Diencephalon (tissue), 2 donors: ENCODE measurements around a stretch of chr2.

DNA sequence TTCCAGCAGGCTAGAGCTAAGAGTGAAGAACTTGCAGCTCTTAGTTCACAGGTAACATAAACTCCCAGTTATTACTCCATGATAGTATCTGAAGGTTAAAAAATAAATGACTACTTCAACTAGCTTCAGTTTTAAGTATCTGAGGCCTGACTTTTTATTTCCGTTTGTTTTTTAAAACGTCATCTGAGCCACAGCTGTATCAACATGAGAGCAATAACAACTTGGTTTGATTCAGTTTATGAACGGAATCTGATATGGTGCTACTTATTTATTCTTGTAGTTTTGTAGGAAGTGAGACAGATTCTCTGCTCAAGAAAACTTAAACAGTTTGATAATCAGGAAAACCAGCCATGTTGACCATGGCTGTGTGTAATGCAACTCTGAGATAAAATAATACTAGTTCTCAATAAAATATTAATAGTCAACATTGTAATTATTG lies 34.9 kb downstream of the NAB1 start:
- RAMPAGE, long total RNA = no peak

- RAMPAGE, long total RNA = no peak
Observed at GRCh38 chr2:190811087-190811489, 69.5 kb upstream of the GLS start.

DNA sequence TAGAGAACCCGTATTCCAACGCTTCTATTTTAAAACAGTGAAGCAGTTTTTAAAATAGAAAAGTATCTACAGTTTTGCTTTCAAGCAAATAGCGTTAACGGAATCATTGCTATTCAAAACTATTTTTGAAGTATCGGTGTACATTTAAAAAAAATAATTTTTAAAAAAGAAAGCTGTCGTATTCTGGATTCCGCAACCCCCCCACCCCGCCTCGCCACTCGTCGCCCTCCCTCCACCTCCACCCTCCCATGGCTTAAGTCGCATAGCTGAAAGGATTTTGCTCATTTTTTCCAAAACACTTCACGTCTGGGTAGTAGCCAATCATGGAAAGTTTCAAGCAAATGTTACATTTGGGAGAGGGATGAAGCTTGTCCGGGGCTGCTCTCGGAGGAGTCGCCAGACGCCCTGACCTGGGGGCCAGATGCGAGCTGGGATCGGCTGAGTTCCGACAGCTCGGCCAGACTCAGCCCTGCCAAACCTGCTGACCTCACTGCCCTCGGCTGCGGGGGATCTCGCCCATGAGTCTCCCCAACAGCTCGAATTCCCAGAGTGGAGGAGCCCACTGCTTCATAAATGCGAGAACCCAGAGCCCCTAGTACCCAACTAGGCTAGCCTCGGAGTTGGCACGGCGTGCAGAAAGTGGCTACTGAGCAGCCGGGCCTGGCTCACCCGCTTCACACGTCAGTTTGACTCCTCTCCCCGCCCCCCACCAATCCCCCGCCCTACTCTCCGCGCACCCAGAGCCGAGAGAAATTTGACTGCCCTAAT lies 491 bp upstream of the GLS start:
- RAMPAGE, long total RNA = no peak

DNA sequence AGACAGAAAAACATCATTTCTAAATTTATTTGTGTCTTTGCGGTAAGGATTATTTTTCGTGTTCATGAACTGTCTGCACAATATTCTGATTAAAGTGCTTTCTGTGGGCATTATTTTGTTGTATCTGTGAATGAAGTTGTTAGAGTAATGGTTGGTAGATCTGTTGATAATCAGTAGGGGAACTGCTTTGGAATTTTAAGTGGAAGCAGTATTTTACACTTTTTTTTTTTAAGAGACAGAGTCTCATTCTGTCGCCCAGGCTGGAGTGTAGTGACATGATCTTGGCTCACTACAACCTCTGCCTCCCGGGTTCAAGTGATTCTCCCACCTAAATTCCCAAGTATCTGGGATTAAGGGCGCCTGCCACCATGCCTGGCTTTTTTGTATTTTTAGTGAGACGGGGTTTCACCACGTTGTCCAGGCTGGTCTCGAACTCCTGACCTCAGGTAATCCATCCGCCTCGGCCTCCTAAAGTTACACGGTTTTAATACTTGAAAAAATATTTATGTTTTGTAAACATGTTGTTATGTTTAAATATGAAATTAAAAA lies 16.3 kb downstream of the GLS start:
- RAMPAGE, long total RNA = no peak

GRCh38 chr2:190900286-190901229 lies 19.9 kb downstream of the GLS start:
- RAMPAGE, long total RNA = no peak

DNA sequence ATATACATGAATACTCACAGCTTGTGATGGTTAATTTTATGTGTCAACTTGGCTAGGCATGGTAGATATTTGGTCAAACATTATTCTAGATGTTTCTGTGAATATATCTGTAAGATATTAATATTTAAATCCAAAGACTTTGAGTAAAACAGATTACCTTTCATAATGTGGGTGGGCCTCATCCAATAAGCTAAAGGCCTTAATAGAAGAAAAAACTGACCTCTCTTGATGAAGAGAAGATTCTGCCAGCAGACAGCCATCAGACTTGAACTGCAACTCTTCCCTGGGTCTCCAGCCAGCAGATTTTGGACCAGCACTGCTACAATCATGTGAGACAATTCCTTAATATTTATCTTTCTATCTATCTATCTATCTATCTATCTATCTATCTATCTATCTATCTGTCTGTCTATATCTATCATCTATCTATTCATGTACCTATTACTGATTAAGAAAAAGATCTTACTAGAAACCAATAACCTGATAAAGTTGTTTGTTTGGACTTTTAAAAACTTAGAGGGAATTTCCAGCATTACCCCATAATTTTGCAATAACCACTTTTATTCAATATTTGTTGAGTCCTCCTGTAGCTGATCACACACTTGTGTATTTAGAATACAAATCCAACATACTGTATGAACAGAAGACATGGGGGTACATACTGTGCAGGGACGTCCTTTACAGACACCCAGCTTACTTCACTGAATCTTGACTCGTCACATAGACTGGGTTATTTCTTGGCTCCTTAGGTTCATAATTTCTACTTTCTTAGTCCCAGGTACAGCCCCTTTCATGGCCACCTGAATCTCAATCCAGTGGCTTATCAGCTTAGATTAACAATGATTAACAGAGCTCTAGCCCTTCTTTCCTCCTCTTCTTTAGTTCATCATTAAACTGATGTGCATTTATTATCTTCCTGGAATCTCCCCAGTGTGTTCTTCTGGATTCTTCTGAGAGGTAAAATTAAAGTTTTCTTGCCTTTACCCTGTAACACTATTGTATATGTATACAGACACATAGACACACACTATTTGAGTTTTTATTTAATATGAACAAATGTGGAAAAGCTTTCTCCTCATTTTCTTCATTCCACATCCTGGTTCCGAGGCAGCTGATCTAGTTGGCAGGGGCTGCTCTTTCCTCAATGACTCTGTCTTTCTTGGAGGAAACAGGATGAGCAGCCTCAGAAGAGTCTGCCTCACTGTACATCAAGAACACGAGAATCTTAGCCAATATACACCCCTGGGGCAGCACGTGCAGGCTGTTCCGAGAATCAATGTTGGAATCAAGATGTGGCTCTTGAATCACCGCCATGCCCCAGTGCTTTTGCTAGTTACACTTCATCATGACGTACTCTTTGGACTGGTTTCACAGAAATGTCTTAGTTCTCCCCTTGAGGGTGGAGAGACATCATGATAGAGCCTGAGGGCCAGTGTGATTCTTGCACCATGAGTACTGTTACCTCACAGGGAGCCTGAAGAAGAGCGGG lies 27.4 kb upstream of the STAT4 start:
- RAMPAGE, long total RNA = no peak

DNA sequence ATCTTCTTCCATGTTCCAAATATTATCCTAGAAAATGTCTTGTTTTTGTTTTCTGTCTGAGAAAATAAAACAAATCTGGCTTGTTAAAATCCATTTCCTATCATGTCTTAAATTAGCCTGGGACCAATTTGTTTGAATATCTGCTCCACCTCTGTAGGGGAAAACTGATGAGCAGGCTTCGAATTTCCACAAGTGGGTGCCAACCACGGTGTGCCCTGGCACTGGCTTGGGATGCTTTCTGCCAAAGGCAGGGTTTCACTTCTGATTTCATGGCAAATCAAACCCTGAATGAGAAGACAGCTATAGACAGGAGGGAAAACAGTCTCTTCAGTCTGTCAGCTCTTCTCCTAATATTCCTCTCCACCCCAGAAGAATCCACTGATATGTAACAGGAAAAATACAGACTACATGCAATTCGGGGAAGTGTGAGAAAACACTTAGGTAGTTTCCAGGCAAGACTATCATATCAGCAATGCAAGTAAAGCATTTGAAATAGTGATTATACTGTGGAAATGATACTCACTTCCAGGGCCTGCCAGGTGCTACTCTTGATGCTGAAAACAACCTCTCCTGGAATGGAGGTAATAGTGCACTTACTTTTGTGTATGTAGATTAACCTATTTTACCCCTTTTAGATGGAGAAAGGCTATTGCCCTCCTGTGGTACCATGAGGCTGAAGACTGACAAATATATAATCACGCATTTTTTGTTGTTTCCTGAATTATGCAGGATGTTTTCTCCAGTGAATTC lies 33.8 kb upstream of the STAT4 start:
- RAMPAGE, long total RNA = no peak

DNA sequence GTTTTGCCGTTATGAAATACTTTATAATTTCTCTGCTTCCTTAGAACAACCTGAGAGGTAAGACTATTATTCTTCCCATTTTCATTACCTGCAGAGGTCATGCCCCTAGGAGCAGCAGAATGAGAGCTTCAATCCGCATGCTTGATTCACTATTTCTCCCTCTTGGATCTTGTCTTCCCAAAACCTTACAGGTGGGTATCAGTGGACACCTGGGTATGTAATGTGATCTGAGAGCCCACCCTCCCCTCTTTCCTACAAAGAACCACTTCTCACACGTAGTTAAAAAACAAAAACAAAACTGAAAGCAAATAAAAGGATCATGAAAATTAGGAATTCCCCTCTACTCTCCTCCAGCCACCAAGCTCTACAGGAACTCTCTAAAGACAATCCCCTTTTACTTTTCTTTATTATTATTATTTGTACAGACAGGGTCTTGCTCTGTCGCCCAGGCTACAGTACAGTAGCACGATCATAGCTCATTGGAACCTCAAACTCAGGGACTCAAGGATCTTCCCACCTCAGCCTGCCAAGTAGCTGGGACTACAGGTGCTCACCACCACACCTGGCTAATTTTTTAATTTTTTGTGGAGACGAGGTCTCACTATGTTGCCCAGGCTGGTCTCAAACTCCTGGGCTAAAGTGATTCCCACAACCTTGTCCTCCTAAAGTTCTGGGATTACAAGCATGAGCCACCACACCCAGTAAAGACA lies 40.7 kb upstream of the MYO1B start:
- RAMPAGE, long total RNA = no peak

DNA sequence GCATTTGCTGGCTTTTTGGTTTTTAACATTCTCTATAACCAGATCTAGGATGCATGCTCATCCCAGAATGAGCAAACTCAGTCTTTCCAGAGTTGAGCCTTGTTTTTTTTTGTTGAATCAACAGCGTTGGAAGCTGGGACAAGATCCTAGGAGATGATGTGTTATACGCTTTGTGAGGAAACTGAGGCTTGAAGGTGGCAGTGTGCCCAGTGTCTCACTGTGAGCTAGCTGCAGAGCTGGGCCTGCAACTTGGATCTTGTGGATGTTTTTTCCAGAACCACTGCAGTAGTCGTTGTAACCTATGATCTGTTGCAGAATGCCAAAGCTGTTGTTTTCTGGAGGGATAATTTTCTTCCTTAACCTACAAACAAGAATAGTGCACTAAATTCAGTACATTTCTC lies 19.5 kb downstream of the MYO1B start:
- RAMPAGE, long total RNA = no peak

GRCh38 chr2:191303182-191303682 lies 58.0 kb downstream of the MYO1B start:
- RAMPAGE, long total RNA = no peak

DNA sequence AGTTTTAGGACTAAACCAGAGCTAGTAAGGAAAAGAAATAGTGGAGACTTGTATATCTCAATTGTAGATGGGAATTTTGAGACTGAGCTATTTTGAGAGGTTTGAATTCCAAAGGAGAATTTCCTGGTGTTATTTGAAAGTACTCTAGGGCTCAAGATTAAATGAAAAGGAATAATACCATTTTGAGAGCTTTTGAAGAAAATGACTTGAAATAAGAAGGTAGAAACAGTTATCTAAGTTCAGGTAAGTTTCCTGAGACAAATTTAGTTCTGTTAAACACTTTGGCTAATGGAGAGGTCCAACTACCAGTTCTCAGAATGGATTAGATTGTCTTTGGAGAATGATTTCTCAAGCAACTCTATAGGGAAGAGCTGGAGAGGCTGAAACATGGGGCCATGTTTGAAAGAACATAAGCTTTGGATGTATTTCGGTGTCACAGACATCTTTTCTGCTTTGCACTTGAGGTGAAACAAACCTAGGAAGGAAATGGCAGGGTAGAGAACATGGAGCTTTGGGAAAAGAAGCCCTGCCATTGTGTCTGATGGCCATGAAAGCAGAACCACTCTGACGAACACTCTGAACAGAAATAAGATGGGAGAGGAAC lies 80.1 kb downstream of the MYO1B start:
- RAMPAGE, long total RNA = no peak

DNA sequence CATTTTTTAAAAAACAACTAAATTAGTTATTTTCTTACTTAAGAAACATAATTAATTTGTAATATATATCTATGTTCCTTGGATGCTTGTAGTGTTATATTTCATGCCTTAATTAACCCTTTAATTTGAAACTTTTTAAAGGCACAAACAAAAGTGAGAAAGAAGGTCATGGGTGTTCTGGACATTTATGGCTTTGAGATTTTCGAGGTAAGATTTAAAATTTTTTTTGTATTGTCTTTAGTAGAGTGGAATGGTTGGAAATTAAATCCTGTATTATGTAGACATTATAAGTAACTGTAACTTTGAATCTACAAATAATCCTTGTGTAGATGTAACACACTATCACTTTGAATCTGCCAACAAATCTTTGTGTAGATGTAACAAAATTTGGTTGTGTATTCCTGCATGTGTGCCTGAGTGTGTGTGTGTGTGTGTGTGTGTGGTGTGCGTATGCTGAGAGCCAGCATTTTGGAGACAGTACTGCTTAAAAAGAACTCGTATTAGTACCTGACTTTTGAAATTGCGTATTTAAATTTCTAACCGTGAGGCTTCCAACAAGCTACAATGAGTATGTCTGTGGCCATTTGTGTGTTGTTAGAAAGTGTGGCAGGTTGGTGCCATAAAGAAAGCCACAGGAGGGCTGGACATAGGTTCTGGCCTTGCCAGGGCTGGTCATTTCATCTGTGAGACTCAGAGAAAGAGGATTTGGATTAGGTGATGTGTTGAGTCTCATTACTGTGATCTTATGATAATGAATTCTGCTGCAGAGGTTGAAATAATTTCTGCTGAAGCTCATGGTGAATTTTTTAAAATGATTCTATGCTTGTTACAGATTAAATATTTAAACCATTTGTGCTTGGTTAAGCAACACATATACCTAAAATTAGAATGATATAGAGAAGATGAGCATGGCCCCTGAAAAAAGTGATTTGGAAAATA lies 125.2 kb downstream of the MYO1B start:
- RAMPAGE, long total RNA = no peak

- RAMPAGE, long total RNA = no peak
Observed at GRCh38 chr2:191571424-191571926, 106.5 kb upstream of the NABP1 start.

GRCh38 chr2:191638461-191638824 lies 39.5 kb upstream of the NABP1 start:
- RAMPAGE, long total RNA = no peak

- RAMPAGE, long total RNA = no peak
Observed at GRCh38 chr2:191666699-191667260, 11.2 kb upstream of the NABP1 start.

GRCh38 chr2:191965617-191965942 lies 118.7 kb upstream of the CAVIN2 start:
- RAMPAGE, long total RNA = no peak

DNA sequence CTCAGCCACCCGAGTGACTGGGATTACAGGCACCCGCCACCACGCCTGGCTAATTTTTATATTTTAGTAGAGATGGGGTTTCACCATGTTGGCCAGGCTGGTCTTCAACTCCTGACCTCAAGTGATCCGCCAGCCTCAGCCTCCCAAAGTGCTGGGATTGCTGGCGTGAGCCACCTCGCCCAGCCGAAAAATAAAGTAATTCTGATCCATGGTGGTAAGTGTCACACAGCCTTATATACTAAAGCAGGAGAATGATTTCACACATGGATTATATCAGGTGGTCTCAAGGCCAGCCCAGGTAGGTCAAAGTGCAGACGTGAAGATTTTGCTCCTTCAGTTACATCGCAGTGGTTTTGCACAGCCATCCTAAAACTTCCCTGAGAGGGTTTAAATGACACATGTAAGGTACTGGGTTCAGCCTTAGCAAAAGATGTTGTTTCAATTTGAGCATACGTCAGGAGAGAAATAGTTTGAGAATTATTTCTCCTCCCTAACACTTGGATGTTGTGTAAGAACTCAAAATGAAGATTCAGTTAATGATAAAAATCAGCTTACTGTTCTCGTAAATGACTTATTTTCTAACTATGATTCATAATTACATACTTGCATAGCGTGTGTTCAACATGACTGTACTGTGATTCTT lies 93.1 kb upstream of the SLC39A10 start:
- RAMPAGE, long total RNA = no peak

DNA sequence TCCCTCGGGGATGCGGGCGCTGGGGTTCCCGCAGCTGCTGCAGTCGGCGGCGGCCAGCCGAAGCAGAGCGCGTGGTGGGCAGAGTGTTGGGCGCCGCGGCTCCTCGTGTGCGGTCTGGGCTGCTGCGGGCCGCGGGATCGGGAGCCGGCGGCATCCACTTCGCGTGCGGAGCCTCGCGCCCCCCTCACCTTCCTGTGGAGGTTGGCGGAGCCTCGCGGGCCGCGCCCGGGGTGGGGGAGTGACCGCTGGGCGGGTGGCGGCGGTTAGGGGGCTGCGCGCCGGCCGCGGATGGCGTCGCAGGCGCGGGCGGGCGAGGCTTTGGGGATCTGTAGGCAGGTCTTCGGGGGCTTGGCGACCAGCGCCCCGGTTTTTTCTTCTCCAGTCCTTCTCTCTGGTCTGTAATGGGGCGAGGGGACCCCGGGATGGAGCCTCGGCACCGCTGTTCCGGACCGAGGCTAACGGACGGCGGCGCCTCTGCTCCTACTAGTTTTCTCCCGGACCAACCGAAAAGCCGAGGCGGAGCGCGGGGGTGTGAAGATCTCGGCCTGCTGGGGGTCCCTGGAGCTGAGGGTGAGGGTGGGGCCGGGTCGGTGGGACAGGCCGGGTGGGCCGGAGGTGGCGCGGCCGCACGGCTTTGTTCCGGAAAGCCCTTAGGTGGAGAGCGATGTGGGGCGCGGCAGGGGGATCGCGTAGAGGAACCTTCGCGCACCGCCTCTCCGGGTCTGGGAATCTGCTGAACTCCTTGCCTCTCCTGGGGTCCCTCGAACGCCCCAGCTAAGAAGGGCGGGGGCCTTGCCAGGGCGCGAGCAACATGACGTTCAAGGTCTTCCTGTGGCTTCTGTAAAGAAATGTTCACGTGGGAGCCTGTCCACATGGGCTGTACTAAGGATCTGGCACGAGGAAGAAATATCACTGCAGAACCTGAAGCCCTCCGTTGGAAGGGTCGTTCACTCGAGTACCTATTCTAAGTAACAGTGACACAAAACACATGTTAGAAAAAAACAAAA lies 687 bp downstream of the SLC39A10 start:
- RAMPAGE, long total RNA = no peak

DNA sequence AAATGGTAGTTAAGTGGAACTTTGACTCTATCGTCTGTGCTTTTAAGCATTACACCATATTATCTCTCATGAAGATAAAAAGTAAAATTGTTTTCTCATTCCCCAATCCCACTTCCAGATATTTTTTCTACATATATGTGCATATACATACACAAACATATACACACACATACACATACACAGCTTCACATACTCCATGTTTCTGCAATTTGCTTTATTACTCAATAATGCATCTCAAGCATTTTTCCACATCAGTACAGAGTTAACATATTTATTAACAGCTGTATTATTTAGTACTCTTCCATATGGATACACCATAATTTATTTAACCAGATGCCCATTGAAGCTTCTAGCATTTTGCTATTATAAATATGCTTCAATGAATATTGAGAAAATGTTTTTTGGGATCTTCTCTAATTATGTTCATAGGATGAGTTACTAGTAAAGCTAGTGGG lies 33.3 kb downstream of the STK17B start:
- RAMPAGE, long total RNA = no peak

GRCh38 chr2:196152751-196153363 lies 18.5 kb downstream of the STK17B start:
- RAMPAGE, long total RNA = no peak